PFSK-1 (cell line): ENCODE measurements around a stretch of chr12.

DNA sequence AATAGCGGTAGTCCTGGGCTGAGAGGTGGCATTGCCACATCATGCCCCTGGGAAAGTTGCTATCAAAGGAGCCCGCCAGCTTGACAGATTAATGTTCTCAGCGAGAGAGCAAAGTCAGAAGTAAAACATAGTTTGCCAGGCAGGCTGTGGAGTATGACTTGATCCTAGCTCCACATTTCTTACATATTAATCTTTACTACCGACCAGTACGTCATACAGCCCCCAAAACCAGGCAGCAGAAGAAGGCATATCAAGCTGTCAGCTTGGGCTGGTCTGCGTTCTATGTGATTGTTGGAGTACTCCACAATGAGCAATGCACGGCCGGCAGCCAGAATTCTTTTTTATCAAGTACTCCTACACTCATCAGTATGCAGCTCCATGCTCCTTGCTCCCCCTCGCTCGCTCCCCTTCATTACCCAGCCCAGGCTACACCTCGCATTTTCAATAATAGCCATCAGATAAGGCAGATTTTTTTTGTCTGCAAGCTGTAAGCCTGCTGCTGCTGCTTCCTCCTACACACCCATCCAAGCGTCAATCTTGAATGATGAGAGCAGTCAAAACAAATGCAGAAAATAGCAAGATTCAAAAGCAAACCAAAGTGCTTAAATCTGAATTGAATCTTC lies 493.0 kb upstream of the GARIN6 start:
- RRBS: no CpG with 5 or more reads among the region's 12 CpGs

- RRBS: no CpG with 5 or more reads among the region's 3 CpGs
Measured at GRCh38 chr12:99609863-99610175, 37.7 kb upstream of the GARIN6 start.

DNA sequence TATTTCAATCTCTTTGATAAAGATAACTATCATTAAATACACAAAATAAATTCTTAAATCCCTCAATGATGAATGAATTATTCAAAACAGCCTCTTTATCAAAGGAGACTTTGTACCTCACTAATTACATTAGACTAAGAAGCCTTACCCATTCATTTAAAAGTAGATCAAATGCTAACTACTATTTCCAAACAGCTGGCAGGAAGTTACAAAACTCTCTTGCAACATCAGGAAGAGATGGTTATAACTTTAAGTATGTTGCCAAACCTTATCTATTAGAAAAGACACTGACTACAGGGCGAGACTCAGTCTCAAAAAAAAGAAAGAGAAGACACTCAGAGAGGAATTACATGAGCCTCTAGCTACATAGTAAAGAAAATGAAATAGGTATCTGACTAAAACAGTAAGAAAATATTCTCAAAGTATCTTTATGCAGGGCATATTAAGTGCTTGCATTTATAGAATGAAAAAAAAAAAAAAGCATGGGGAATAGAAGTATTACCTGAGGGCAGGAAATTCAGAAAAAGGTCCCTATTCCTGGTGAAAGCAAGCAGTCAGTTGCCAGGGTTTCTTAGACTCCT lies 14.5 kb downstream of the BLTP3B start:
- RRBS: no CpG with 5 or more reads among the region's 1 CpG

- RRBS: no CpG with 5 or more reads among the region's 7 CpGs
Measured at GRCh38 chr12:100170329-100170844, 27.7 kb upstream of the BLTP3B start.

GRCh38 chr12:100593358-100594343 lies 20.2 kb downstream of the GAS2L3 start:
- RRBS: no CpG with 5 or more reads among the region's 5 CpGs

DNA sequence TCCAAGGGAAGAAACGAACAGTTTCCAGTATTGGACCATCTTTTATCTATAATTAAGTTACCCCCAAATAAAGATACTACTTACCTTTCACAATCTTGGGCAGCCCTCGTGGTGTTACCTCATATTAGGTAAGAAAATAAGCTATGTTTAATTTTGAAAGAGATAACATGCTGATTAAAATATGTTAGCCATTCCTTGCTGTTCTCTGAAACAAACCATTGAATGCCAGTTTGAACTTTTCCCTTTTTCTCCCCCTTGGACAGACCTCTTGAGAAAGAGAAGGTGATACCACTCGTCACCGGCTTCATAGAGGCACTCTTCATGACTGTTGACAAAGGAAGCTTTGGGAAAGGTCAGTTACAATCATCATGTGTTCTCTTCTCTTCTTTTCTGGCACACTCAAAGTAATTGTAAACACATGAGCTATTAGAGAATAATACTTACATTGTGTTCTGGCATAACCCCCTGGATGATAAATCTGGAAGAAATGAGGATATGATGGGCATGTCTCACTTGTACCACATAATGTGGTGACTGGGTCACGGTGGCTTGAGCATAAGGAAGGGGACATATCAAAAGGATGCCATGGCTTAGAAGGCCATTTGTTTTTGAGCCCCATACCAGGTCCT lies 19.9 kb downstream of the UTP20 start:
- RRBS: no CpG with 5 or more reads among the region's 5 CpGs

- RRBS: no CpG with 5 or more reads among the region's 5 CpGs
Measured at GRCh38 chr12:101406571-101406982, 995 bp downstream of the ARL1 start.

- RRBS: no CpG with 5 or more reads among the region's 7 CpGs
Measured at GRCh38 chr12:101747849-101748849, 8.9 kb upstream of the SYCP3 start.

DNA sequence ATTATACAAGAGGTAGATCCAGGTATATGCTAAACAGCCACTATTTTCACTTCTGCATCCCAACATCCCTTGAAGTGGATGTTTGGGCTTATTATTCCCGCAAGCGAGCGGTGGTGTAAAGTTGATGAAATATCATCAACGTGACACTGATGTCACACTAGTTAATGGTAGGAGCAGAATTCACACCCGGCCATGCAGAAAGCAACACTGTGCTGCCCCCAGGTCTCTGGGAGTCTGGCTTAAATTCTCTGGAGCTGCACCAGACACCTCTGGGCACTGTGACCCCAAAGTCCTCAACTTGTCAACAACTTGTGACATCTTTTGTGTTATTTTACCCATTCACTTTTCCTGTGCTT lies 858 bp downstream of the DRAM1 start:
- RRBS: no CpG with 5 or more reads among the region's 5 CpGs

- RRBS: no CpG with 5 or more reads among the region's 7 CpGs
Measured at GRCh38 chr12:101908311-101908936, 31.0 kb downstream of the DRAM1 start.

- RRBS: no CpG with 5 or more reads among the region's 3 CpGs
Measured at GRCh38 chr12:102478376-102479057, 1.8 kb downstream of the IGF1 start.

GRCh38 chr12:102479058-102479911 lies 1.1 kb downstream of the IGF1 start:
- RRBS: no CpG with 5 or more reads among the region's 12 CpGs

GRCh38 chr12:102885023-102885956 lies 31.8 kb downstream of the PAH start:
- RRBS: 8% methylated on average over 12 of the region's 20 CpGs

- RRBS: no CpG with 5 or more reads among the region's 2 CpGs
Measured at GRCh38 chr12:103093752-103094110, 136.3 kb downstream of the ASCL1 start.

DNA sequence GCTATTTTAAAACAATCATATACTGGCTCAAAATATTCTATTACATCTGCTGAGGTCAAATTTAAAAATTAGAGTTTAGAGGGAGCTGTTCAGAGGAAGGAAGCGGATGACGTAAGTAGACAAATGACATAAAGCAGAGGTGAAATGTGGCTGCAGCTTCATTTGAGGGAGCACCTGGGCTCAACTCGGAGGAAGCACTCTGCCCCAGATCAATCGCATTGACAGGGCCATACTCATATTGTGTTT lies 226.7 kb downstream of the C12orf42 start:
- RRBS: no CpG with 5 or more reads among the region's 4 CpGs

DNA sequence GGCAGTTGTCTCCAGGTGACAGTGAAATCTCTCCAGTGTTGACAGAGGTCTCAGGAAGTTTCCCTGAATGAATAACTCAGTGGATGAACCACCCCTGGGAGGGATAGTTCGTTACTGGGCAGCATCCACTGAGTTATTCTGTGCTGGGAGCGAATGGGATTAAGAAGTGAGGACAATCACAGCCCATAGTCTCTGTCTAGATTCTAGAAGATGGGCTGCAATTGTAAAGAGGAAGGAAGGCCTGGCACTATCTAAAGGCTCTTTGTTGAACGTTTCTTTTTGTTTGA lies 7.2 kb upstream of the NT5DC3 start:
- RRBS: no CpG with 5 or more reads among the region's 3 CpGs

- RRBS: no CpG with 5 or more reads among the region's 18 CpGs
Measured at GRCh38 chr12:103956413-103956840, 588 bp downstream of the UQCC6 start.

- RRBS: no CpG with 5 or more reads among the region's 15 CpGs
Measured at GRCh38 chr12:104065113-104065604, 828 bp downstream of the HCFC2 start.

GRCh38 chr12:104182108-104182517 lies 33.5 kb upstream of the TXNRD1 start:
- RRBS: no CpG with 5 or more reads among the region's 6 CpGs

DNA sequence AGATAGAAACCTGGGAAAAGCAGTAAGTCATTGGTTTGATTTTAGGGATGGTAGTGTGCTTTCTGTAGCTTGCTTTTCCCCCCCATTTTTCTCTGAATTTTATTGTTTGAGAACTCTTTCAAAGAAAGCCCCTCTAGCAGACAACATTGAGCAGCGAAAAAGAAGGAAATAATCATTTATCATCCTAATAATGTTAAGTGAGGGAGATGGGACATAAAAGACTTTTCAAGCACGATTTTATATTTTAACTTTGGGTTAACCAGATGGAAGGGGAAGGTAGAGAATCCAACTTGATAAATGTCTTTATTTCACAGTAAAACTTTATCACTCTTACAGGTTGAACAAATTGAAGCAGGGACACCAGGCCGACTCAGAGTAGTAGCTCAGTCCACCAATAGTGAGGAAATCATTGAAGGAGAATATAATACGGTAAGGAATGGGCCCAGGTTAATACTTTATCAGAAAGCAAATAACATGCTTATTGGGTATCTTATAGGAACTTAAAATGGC lies 21.5 kb downstream of the EID3 start:
- RRBS: no CpG with 5 or more reads among the region's 4 CpGs